K562 (cell line): Measurements from ENCODE around the genes PTGER1 and ADGRE2.

- RAMPAGE, long total RNA = no peak
- RRBS = no CpG with 5 or more reads among the region's 6 CpGs
PRO-cap:
- standard = no peak
- CoPRO, capped RNA only, 2 experiments = no peak in any of the 2 experiments
- CoPRO, capped and uncapped RNA, 2 experiments = no peak in any of the 2 experiments
- CoPRO, uncapped RNA only, 2 experiments = no peak in any of the 2 experiments
CAGE:
- cytosol, long polyA plus RNA = no peak
- long polyA plus RNA = no peak
- nucleolus, long total RNA = no peak
- nucleus, long polyA plus RNA = no peak
These were observed 13.1 kb upstream of the ADGRE5 start for GRCh38 chr19:14368075-14368642.

GRCh38 chr19:14396836-14397415, 15.7 kb downstream of the ADGRE5 start:
- RAMPAGE, long total RNA = no peak
- RRBS = no CpG with 5 or more reads among the region's 19 CpGs
PRO-cap:
- standard = no peak
- CoPRO, capped RNA only, 2 experiments = no peak in any of the 2 experiments
- CoPRO, capped and uncapped RNA, 2 experiments = no peak in any of the 2 experiments
- CoPRO, uncapped RNA only, 2 experiments = peak in 2 of 2 experiments; most common plus-strand start chr19:14397208 (in 2); most common minus-strand start chr19:14397148 (in 1)
CAGE:
- cytosol, long polyA plus RNA = no peak
- long polyA plus RNA = no peak
- nucleolus, long total RNA = no peak
- nucleus, long polyA plus RNA = no peak

- RAMPAGE, long total RNA = no peak
- RRBS = no CpG with 5 or more reads among the region's 16 CpGs
PRO-cap:
- standard = no peak
- CoPRO, capped RNA only, 2 experiments = no peak in any of the 2 experiments
- CoPRO, capped and uncapped RNA, 2 experiments = no peak in any of the 2 experiments
- CoPRO, uncapped RNA only, 2 experiments = peak in 1 of 2 experiments; most common plus-strand start chr19:14397567 (in 1)
CAGE:
- cytosol, long polyA plus RNA = no peak
- long polyA plus RNA = no peak
- nucleolus, long total RNA = no peak
- nucleus, long polyA plus RNA = no peak
These were observed 16.2 kb downstream of the ADGRE5 start for GRCh38 chr19:14397416-14397926.

GRCh38 chr19:14409009-14409618, 10.0 kb downstream of the DDX39A start:
- RAMPAGE, long total RNA = no peak
- RRBS = 90% methylated on average over 12 of the region's 29 CpGs
PRO-cap:
- standard = no peak
- CoPRO, capped RNA only, 2 experiments = no peak in any of the 2 experiments
- CoPRO, capped and uncapped RNA, 2 experiments = peak in 2 of 2 experiments; most common plus-strand start chr19:14409080 (in 1); most common minus-strand start chr19:14409145 (in 1)
- CoPRO, uncapped RNA only, 2 experiments = peak in 2 of 2 experiments; most common plus-strand start chr19:14409080 (in 2); most common minus-strand start chr19:14409145 (in 1)
CAGE:
- cytosol, long polyA plus RNA = no peak
- long polyA plus RNA = no peak
- nucleolus, long total RNA = no peak
- nucleus, long polyA plus RNA = no peak

DNA sequence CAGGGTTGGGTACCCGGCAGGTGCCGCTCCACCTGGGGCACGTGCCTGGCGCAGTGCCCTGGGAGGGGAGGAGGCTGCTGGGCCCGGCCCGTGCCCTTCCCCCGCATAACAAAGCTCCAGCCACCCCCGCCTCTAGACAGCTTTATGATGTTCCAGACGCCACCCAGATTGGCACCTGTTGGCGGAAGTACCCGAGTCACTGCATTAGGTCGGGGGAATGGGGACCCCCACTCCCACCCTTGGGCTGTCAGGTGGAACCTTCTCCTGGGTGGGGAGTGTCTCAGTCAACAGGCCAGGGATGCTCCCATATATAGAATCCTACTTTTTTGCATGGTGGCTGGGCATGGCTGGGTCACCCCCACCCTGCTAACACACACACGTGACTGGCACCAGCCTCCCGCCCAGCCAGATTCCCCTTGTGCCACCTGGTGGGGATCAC, 828 bp downstream of the PKN1 start:
- RAMPAGE, long total RNA = no peak
- RRBS = 6% methylated on average over 4 of the region's 14 CpGs
PRO-cap:
- standard = no peak
- CoPRO, capped RNA only, 2 experiments = no peak in any of the 2 experiments
- CoPRO, capped and uncapped RNA, 2 experiments = no peak in any of the 2 experiments
- CoPRO, uncapped RNA only, 2 experiments = no peak in any of the 2 experiments
CAGE:
- cytosol, long polyA plus RNA = no peak
- long polyA plus RNA = no peak
- nucleolus, long total RNA = no peak
- nucleus, long polyA plus RNA = no peak

DNA sequence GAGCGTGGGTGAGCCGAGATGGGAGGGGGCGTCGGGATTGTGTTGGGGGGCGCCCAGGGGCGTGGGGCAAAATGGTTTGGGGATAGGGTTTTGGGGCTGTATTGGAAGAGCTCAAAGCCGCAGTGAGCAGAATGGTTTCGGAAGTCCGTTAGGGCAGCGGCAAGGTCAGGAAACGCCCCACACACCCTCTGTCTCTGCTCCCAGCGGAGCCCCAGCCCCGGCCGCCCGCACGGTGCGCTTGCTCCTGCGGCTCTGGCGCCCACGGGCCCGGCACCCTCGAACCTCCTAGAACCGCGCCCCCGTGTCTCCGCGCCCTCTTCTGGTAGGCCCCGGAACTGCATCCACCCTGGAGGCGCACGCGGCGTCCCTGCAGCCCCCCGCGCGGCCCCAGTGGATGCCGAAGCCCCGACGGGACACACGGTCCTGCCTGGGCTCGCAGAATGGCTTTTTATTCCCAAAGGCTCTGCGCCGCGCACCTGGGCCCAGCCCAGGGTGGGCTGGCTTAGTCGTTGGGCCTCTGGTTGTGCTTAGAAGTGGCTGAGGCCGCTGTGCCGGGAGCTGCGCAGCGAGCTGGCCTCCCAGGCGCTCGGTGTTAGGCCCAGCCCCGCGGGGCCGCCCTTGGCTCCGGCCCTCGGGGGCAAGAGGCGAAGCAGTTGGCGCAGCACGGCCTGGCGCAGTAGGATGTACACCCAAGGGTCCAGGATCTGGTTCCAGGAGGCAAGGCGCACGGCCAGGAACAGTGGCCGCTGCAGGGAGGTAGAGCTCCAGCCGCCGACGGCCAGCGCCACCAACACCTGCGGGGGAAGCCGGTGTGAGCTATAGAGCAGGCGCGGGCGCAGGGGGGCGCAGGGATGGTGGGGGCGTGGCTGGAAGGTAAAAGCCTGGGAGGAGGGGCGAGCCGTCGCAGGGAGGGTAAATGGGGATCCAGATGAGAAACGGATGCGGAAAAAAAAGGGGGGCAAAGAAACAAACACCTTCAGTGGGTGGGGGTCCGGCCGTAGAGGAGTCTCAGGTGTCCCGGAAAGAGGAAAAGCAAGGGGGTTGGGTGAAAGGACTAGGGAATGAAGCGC, 2.8 kb downstream of the PTGER1 start:
- RAMPAGE, long total RNA = no peak
- RRBS = 8% methylated on average over 24 of the region's 82 CpGs
PRO-cap:
- standard = bidirectional peak, plus-strand start at position 332 of the sequence, minus-strand start at position 254 of the sequence
- CoPRO, capped RNA only, 2 experiments = peak in 2 of 2 experiments; most common plus-strand start position 351 of the sequence (in 1); most common minus-strand start position 254 of the sequence (in 2)
- CoPRO, capped and uncapped RNA, 2 experiments = peak in 2 of 2 experiments; most common plus-strand start position 331 of the sequence (in 1); most common minus-strand start position 254 of the sequence (in 2)
- CoPRO, uncapped RNA only, 2 experiments = peak in 1 of 2 experiments; most common plus-strand start position 101 of the sequence (in 1); most common minus-strand start position 133 of the sequence (in 1)
CAGE:
- cytosol, long polyA plus RNA = no peak
- long polyA plus RNA = no peak
- nucleolus, long total RNA = no peak
- nucleus, long polyA plus RNA = no peak

GRCh38 chr19:14475245-14476347, at the start of gene PTGER1:
Gene PTGER1 (minus strand): TSS chr19:14475354.
- RAMPAGE, long total RNA = no peak
- RRBS = 10% methylated on average over 6 of the region's 40 CpGs
PRO-cap:
- standard = bidirectional peak, plus-strand start at chr19:14475418, minus-strand start at chr19:14475360
- CoPRO, capped RNA only, 2 experiments = peak in 1 of 2 experiments; most common plus-strand start chr19:14475396 (in 1); most common minus-strand start chr19:14475398 (in 1)
- CoPRO, capped and uncapped RNA, 2 experiments = no peak in any of the 2 experiments
- CoPRO, uncapped RNA only, 2 experiments = no peak in any of the 2 experiments
CAGE:
- cytosol, long polyA plus RNA = no peak
- long polyA plus RNA = no peak
- nucleolus, long total RNA = no peak
- nucleus, long polyA plus RNA = no peak

GRCh38 chr19:14542391-14543442, 13.3 kb downstream of the TECR start:
- RAMPAGE, long total RNA = no peak
- RRBS = no CpG with 5 or more reads among the region's 14 CpGs
PRO-cap:
- standard = no peak
- CoPRO, capped RNA only, 2 experiments = no peak in any of the 2 experiments
- CoPRO, capped and uncapped RNA, 2 experiments = no peak in any of the 2 experiments
- CoPRO, uncapped RNA only, 2 experiments = no peak in any of the 2 experiments
CAGE:
- cytosol, long polyA plus RNA = no peak
- long polyA plus RNA = no peak
- nucleolus, long total RNA = no peak
- nucleus, long polyA plus RNA = no peak

DNA sequence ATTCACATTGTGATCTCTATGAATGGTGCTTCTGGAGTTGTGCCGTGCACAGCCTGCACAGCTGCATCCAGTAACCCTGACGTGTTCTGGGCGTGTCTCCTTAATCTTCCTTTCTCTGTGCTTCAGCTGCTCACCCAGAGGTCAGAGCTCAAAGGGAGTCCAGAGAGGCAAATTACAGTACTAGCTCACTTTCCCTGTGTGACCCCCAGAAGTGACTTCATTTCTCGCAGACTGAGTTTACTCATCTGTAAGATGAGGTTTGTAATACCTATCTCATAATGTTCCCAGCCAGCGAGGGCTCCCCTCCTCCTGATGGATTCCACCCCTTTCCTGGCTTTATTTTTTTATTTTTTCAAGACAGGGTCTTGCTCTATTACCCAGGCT, 2.5 kb upstream of the NDUFB7 start:
- RAMPAGE, long total RNA = no peak
- RRBS = no CpG with 5 or more reads among the region's 5 CpGs
PRO-cap:
- standard = unidirectional peak, plus-strand start at position 144 of the sequence
- CoPRO, capped RNA only, 2 experiments = no peak in any of the 2 experiments
- CoPRO, capped and uncapped RNA, 2 experiments = no peak in any of the 2 experiments
- CoPRO, uncapped RNA only, 2 experiments = no peak in any of the 2 experiments
CAGE:
- cytosol, long polyA plus RNA = no peak
- long polyA plus RNA = no peak
- nucleolus, long total RNA = no peak
- nucleus, long polyA plus RNA = no peak

- RAMPAGE, long total RNA = no peak
- RRBS = no CpG with 5 or more reads among the region's 6 CpGs
PRO-cap:
- standard = no peak
- CoPRO, capped RNA only, 2 experiments = no peak in any of the 2 experiments
- CoPRO, capped and uncapped RNA, 2 experiments = no peak in any of the 2 experiments
- CoPRO, uncapped RNA only, 2 experiments = no peak in any of the 2 experiments
CAGE:
- cytosol, long polyA plus RNA = no peak
- long polyA plus RNA = no peak
- nucleolus, long total RNA = no peak
- nucleus, long polyA plus RNA = no peak
These were observed 39.2 kb downstream of the CLEC17A start for GRCh38 chr19:14622026-14622516.

DNA sequence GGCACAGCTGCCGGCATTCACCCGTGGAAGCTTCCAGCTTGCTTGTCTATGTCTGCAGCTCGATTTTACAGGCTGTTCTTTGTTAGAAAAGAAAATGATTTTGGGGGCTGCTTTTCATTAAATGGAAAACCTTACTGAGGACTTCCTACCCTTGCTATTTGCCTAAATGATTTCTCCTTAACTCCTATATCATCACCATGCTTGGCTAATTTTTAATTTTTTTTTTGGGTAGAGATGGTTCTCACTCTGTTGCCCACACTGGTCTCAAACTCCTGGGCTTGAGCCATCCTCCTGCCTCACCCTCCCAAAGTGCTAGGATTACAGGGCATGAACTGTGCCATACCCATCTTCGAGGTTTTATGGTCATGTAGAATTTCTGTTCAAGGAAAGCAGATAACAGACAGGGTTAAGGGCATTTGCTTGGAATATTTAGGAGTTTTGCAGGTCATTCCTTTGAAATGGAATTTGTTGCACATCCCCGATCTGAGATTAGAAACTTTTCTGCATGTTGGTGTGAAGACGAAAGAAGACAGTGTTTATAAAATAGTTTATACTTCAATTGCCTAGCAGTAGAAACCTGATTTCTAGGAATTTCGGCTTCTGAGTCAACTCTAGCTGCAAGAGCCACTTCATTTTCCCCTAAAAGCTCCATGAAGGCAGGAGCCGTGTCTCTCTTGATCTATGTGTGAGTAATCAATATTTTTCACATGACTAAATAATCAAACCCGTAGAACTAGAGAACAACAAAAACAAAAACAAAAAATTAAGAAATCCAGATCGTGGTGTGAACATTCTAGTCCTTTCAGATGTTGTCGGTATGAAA, 43.1 kb downstream of the ADGRE2 start:
- RAMPAGE, long total RNA = no peak
- RRBS = no CpG with 5 or more reads among the region's 11 CpGs
PRO-cap:
- standard = no peak
- CoPRO, capped RNA only, 2 experiments = no peak in any of the 2 experiments
- CoPRO, capped and uncapped RNA, 2 experiments = no peak in any of the 2 experiments
- CoPRO, uncapped RNA only, 2 experiments = peak in 1 of 2 experiments; most common minus-strand start position 540 of the sequence (in 1)
CAGE:
- cytosol, long polyA plus RNA = no peak
- long polyA plus RNA = no peak
- nucleolus, long total RNA = no peak
- nucleus, long polyA plus RNA = no peak

GRCh38 chr19:14778350-14778869, at the start of gene ADGRE2:
Gene ADGRE2 (minus strand): TSS chr19:14778560.
- RAMPAGE, long total RNA = no peak
- RRBS = no CpG with 5 or more reads among the region's 7 CpGs
PRO-cap:
- standard = no peak
- CoPRO, capped RNA only, 2 experiments = no peak in any of the 2 experiments
- CoPRO, capped and uncapped RNA, 2 experiments = no peak in any of the 2 experiments
- CoPRO, uncapped RNA only, 2 experiments = no peak in any of the 2 experiments
CAGE:
- cytosol, long polyA plus RNA = no peak
- long polyA plus RNA = no peak
- nucleolus, long total RNA = no peak
- nucleus, long polyA plus RNA = no peak

DNA sequence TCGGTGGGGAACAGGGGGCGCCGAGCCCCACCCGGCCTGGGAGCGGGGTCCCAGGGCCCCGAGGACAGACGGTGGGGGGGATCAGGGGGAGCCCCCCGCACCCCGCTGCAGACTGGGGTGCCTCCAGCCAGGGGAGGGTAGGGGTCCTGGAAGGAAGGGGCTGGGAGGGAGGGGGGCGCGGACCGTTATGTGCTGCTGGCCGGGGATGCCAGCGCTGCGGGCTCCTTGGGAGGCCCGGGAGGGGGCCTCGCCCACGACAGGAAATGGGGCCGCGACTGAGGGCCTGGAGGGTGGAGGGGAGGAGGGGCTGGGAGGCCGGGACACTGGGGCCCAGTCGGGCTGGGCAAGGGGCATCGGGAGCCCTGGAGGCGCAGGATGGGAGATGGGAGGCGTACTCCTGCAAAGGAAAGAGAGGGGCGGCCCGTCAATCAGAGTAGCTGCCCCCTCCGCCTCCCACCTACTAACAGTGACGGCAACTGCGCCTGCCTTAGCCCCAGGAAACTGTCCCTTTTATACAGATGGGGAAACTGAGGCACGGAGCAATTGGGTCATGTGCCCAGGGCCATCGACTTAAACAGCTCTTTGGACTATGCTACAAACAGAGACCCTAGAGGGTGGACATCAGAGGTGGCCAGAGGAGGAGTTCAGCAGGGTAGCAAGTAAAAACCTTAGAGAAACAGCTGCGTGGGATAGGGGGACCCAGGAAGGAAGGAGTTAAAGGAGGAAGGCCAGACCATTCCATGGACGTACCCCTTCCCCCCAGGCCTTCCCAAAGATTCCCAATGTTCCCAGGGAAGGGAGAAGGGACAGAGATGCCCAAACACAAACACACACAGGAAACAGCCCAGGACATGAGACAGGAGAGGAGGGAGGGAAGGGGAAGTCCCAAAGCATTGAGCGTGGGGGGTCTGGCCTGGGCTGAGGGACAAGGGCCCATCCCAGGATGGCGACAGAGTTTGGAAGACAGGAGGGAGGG, 620 bp downstream of the SYDE1 start:
- RAMPAGE, long total RNA = no peak
- RRBS = 12% methylated on average over 10 of the region's 36 CpGs
PRO-cap:
- standard = no peak
- CoPRO, capped RNA only, 2 experiments = no peak in any of the 2 experiments
- CoPRO, capped and uncapped RNA, 2 experiments = no peak in any of the 2 experiments
- CoPRO, uncapped RNA only, 2 experiments = no peak in any of the 2 experiments
CAGE:
- cytosol, long polyA plus RNA = no peak
- long polyA plus RNA = no peak
- nucleolus, long total RNA = no peak
- nucleus, long polyA plus RNA = no peak

- RAMPAGE, long total RNA = no peak
- RRBS = no CpG with 5 or more reads among the region's 22 CpGs
PRO-cap:
- standard = no peak
- CoPRO, capped RNA only, 2 experiments = no peak in any of the 2 experiments
- CoPRO, capped and uncapped RNA, 2 experiments = no peak in any of the 2 experiments
- CoPRO, uncapped RNA only, 2 experiments = no peak in any of the 2 experiments
CAGE:
- cytosol, long polyA plus RNA = no peak
- long polyA plus RNA = no peak
- nucleolus, long total RNA = no peak
- nucleus, long polyA plus RNA = no peak
These were observed 13.9 kb downstream of the NOTCH3 start for GRCh38 chr19:15186904-15187372.

GRCh38 chr19:15199366-15200602, 1.0 kb downstream of the NOTCH3 start:
- RAMPAGE, long total RNA = no peak
- RRBS = 16% methylated on average over 39 of the region's 88 CpGs
PRO-cap:
- standard = no peak
- CoPRO, capped RNA only, 2 experiments = no peak in any of the 2 experiments
- CoPRO, capped and uncapped RNA, 2 experiments = no peak in any of the 2 experiments
- CoPRO, uncapped RNA only, 2 experiments = no peak in any of the 2 experiments
CAGE:
- cytosol, long polyA plus RNA = no peak
- long polyA plus RNA = no peak
- nucleolus, long total RNA = no peak
- nucleus, long polyA plus RNA = no peak

DNA sequence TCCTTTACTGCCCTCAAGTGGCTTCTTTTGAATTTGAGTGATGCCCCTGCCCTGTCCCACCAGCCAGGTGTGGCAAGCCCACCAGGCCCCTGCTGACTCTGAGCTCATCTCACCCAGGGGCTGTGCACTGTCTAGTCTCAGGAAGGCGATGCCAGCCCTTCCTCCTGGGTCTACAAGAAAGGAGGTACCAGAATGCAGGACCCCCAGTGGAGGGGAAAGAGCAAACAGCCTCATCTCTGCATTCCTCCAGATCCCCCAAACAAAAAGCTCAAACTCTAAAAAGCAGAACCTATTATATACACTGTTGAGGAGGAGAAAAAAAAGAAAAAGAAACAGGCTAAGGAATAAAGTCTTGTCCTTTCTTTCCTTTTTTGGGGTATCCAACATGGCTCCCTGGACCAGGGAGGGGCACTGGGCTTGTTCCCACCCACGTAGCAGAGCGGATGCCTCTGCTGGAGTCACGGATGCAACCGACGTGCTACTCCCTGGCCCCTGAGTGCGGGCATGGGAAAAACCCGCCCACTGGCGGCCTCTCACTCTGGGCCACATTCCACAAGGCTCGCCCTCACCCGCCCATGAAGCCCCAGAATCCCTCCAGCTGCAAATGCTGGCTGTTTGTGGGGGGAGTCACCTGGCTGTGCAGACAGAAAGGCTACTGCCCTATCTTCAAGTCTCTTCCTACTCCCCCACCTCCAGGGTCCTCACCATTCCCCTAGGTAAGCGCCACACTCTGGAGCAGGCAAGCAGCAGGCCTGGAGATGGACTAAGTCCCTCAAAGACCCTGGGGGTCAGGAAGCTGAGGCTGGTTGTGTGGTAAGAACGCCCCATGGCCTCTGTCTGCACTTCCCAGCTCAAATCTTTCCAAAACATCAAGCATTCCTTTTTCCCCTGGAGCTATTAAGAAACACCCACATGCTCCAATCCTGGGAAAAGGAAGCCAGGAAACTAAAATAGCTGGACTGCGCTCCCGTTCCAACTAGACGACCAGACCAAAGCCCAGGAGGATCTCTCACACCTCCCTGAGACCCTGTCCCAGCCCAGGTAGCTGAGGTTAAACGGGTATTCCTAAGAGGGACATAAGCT, 17.7 kb upstream of the EPHX3 start:
- RAMPAGE, long total RNA = no peak
- RRBS = no CpG with 5 or more reads among the region's 17 CpGs
PRO-cap:
- standard = no peak
- CoPRO, capped RNA only, 2 experiments = no peak in any of the 2 experiments
- CoPRO, capped and uncapped RNA, 2 experiments = no peak in any of the 2 experiments
- CoPRO, uncapped RNA only, 2 experiments = peak in 1 of 2 experiments; most common minus-strand start position 296 of the sequence (in 1)
CAGE:
- cytosol, long polyA plus RNA = no peak
- long polyA plus RNA = no peak
- nucleolus, long total RNA = no peak
- nucleus, long polyA plus RNA = no peak

GRCh38 chr19:15279860-15280526, 47.7 kb upstream of the EPHX3 start:
- RAMPAGE, long total RNA = no peak
- RRBS = no CpG with 5 or more reads among the region's 8 CpGs
PRO-cap:
- standard = no peak
- CoPRO, capped RNA only, 2 experiments = no peak in any of the 2 experiments
- CoPRO, capped and uncapped RNA, 2 experiments = no peak in any of the 2 experiments
- CoPRO, uncapped RNA only, 2 experiments = peak in 2 of 2 experiments; most common minus-strand start chr19:15279918 (in 1)
CAGE:
- cytosol, long polyA plus RNA = no peak
- long polyA plus RNA = no peak
- nucleolus, long total RNA = no peak
- nucleus, long polyA plus RNA = no peak